Metastatic Liver Carcinoma in the Lung (tissue), 2 donors: ENCODE measurements around a stretch of chr15.

- PRO-cap, 2 experiments, result no peak in any of the 2 experiments
Measured at GRCh38 chr15:98786696-98787389, 138.5 kb downstream of the IGF1R start.

DNA sequence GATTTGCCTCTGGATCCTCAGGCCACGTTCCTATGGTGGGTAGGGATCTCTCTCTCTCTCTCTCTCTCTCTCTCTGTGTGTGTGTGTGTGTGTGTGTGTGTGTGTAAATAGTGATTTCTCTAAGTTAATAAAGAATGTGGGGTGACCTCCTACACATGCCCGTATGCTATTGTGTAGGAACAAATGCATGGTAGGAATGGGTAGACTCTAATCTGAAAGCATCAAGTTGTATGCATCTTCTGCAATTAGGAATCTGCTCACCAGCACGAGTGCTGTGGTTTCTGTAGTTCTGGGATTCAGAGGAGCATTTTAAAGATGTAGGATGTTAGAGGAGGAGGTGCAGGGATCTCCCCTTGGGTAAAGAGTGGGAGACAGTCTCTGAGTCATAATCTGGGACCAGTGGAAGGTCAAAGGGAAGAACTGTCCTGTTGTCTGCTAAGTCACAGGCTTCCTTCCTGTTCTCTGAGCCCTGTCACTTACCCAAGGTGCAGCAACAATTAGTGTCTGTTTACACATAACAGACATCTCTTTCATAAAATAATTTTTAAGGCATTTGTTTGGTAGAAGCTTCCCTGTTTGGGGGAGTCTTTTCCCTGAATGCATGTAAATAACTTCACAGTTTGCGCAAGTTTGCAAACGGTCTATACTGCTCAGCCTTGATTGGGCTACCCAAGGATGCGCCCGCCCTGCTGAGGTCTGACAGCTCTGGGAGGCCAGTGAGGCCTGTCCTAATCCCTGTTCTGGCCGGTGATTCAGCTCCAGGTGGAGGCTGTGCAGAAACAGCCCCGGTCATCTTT, 139.8 kb downstream of the IGF1R start:
- PRO-cap, 2 experiments, result no peak in any of the 2 experiments

DNA sequence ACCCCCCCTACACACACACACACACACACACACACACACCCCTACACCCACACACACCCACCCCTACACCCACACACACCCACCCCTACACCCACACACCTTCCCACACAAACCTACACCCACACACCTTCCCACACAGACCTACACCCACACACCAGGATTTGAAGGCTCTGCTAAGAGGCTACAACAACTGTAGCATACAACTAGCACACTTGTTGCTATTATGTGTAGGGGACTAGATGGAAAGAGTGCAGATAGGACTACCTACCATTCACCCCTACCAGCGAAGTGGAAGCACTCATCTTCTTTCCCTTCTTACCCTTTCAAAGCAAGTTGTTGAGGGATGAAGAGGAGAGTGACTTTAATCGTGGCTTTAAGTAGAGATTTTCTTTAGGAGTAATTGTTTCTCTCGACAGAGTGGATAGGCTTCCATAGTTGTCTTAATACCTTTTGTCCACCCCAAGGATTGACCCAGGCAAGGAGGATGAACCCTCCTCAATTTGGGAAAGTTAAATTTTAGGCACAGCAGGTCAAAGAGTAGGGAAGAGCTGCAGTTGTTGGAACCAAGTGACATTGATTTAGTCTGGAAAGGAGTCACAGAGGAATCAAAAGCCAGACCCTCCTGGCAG, 172.4 kb downstream of the PGPEP1L start:
- PRO-cap, 2 experiments, result no peak in any of the 2 experiments

GRCh38 chr15:98870748-98871478, 136.7 kb downstream of the PGPEP1L start:
- PRO-cap, 2 experiments, result no peak in any of the 2 experiments

DNA sequence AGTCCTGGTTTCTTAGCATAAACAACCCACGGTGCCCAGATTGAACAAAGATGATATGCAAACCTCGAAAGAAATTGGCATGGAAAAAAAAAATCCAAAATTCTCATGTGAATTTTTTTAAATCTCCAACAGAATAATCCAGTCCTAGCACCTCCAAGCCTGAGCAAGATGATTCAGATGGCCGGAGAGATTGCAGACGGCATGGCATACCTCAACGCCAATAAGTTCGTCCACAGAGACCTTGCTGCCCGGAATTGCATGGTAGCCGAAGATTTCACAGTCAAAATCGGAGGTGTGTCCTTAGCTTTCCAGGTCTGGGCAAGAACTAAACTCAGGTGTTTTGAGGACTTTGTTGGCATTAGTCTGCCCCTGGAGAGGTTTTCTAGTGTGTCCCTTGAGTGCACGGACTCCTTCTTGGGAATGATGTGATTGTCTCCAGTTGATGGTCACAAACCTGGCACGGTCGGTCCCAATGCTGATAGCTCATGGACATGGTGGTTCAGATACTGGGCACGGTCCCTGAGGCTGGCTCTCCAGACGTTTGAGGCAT, 68.4 kb downstream of the PGPEP1L start:
- PRO-cap, 2 experiments, result no peak in any of the 2 experiments

GRCh38 chr15:99058450-99058974, 46.4 kb upstream of the SYNM start:
- PRO-cap, 2 experiments, result no peak in any of the 2 experiments

- PRO-cap, 2 experiments, result no peak in any of the 2 experiments
Measured at GRCh38 chr15:99180189-99180592, 69.2 kb downstream of the TTC23 start.

DNA sequence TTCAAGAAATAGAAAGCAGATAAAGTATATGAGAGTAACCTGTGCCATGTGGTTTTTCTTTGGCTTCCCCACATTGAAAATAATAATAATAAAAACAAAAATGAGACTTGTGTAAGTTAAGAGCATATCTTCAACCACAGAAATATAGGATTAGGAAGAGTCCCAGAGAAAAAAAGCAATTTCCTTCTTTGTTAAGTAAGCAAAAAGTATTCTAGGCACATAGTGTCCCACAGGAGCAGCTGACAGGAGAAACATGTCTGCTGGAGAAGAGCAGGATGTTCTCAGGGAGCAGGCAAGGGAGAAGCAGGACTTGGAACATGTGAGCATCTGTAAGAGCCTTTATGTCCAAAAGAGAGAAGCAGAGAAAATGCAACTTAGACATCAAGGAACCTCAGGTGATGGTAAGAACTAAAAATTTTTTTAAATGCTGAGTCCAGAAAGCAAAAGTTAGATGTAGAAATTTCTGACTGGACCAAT, 39.1 kb downstream of the TTC23 start:
- PRO-cap, 2 experiments, result no peak in any of the 2 experiments

DNA sequence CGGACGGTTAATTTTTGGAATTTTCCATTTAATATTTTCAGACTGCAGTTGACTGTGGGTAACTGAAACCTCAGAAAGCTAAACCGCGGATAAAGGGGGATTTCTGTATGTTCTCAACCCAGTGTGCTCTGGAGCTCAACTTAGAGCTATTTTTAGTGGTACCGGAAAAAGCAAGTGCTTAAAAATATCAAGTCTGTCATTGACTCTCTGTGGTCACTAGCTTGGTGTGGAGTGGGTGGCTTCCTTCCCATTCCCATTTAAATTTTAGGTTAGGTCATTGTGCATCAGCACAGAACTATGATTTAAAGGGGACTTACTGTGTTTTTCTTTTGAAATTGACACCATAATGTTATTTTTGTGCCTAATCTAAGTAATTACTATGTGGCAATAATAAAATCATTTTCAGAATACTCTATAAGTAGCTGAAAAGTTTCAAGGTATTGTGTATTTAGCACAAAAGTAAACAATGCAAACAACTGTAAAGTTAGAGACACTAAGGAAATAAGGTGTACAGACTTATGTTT, 73.1 kb downstream of the LRRC28 start:
- PRO-cap, 2 experiments, result no peak in any of the 2 experiments

- PRO-cap, 2 experiments, result peak in 1 of 2 experiments; most common plus-strand start chr15:99425970 (in 1); most common minus-strand start chr15:99425842 (in 1)
Measured at GRCh38 chr15:99425750-99426191, 140.0 kb upstream of the MEF2A start.

DNA sequence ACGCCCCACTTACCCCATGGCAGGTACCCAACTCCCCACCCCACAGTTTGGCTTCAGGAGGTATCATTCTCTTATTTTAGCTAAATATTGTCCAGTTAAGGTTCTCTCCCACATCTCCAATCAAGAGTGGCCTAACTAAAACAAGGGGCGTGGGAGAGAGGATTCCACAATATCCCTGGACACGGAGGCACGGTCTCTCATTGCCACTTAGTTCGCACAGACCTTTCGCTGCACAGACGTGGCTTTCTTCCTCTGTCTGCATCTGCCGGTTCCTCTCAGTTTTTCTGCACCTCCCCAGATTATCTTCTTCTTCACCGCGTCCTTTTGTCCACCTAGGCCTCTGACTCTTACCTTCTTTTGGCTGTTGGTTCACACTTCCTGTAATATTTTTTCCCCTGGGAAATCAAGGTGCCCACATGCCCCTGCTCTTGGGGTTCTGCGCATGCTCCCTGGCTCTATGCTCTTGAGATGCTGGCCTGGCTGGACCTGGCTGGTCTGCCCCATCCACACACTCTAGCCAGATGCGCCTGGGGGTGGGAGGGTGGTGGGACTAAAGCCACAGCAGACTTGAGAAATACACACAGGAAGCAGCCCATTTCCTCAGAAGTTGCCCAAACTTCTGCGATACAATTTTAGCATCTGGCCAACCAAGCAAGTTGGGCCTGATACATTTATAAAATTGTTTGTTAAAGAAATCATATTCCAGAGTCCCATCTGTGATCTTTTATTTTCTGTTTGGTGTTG, 56.3 kb upstream of the MEF2A start:
- PRO-cap, 2 experiments, result no peak in any of the 2 experiments

- PRO-cap, 2 experiments, result peak in 2 of 2 experiments; most common plus-strand start chr15:99566483 (in 2); most common minus-strand start chr15:99566365 (in 1)
Measured at GRCh38 chr15:99566259-99567293, 792 bp downstream of the MEF2A start.

- PRO-cap, 2 experiments, result no peak in any of the 2 experiments
Measured at GRCh38 chr15:99720442-99720863, 12.8 kb downstream of the LYSMD4 start.

DNA sequence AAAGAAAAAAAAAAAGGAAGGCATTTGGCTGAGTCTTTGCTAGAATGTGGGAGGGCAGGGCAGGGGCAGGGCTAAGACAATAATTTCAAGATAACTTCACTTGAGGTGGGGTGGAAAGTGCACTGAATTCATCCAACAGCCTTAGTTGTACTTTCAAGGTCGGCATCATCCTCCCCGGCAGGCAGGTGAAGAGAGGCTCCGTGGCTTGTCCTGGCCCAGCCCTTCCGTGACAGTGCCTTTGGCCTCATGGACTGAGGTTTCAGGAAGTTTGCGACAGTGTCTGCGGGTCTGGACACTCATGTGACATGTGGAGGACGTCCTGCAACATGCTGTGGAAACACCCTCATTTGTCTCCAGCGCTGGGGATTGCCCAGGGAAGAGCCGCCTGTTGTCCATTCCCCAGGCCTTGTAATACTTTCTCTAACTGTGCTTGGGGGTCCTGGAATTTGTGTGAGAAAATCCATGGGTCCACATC, 182.7 kb upstream of the LYSMD4 start:
- PRO-cap, 2 experiments, result peak in 2 of 2 experiments; most common minus-strand start position 231 of the sequence (in 1)

- PRO-cap, 2 experiments, result no peak in any of the 2 experiments
Measured at GRCh38 chr15:100060443-100061145, 281.2 kb downstream of the ADAMTS17 start.

DNA sequence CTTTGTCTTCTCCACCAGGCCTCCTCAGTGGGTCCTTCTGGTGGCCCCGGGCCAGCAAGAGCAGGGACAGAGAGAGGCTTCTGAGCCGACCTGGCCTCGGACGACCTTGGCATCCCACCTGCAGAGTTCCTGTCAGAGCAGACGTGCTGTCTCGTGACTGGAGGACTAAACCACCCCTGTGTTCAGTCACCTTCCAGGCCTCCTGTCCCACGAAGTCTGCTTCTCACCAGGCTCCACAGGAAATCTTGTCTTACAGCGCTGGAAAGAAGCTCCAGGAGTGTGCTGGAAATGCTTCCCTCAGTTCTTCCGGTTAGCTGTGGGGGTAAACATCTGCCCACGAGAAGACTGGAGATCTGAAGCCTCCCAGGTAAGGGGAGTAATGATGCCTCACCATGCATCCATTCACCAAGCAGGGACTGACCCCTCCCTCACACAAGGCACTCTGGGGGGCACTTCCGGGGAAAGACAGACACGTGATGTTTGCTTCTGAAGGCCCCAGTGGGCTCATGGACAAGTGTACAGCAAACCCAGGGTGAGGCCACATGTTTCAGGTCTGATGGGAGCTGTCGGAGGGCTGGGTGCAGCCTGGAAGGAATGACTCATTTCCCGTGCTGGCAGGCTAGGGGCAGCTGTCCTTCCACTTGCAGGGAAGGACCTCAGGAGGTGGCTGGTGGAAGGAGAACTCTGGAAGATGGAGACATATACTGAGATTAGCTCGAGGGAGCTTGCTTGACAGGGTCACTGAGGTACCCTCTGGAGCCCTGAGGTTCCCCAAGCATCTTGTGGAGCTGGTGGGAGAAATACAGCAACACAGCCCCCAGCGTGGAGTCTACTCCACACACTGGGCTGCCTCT, 230.8 kb downstream of the ADAMTS17 start:
- PRO-cap, 2 experiments, result peak in 1 of 2 experiments; most common plus-strand start position 640 of the sequence (in 1)

DNA sequence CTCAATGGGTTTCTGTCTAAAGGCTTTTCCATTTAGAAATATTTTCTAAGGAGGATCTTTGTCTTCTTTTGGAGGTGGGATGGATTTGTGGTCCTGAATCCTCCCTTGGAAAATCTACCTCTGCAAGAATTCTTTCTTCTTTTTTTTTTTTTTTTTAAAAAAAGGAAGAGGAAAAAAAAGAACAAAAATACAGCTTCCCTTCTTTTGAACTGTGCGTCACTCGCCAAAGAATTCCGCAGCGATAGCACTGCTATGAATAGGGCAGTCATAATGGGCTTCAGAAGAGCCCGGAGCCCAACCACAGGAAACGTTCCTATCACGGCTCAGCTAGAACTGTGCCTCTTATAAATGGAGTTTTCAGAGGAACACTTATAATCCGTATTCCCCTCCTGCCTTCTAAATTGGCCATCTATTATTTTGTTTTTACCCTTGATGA, 227.7 kb downstream of the ADAMTS17 start:
- PRO-cap, 2 experiments, result peak in 1 of 2 experiments; most common plus-strand start position 280 of the sequence (in 1)

DNA sequence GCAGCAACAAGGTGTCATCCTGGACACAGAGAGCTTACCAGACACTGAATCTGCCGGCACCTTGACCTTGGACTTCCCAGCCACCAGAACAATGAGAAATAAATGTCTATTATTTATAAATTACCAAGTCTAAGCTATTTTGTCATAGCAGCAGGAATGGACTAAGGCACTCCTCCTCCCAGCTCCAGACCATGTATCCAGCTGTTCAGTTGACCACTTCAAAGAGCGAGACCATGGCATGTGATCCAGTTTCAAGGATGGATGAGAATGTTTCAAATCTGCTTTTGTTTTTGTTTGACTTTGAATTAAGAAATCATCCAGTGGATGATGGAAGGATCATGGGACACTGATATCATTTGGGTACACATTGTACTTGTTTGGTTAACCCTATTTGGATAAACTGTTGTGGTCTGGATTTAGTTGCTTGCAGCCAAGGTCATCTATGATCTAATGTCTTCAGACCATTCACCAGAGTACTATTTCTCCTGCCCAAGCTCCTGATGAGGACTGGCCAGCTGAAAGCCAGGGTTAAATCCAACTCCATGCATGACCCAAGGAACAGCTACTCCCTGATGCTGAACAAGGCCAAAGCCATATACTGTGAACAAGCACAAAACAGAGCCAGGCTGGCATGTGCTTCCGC, 5.0 kb upstream of the ADAMTS17 start:
- PRO-cap, 2 experiments, result peak in 1 of 2 experiments; most common plus-strand start position 531 of the sequence (in 1); most common minus-strand start position 197 of the sequence (in 1)

GRCh38 chr15:100349219-100349545, 7.4 kb upstream of the ADAMTS17 start:
- PRO-cap, 2 experiments, result no peak in any of the 2 experiments

- PRO-cap, 2 experiments, result no peak in any of the 2 experiments
Measured at GRCh38 chr15:100517145-100517683, 11.5 kb downstream of the CERS3 start.